Cardiac ventricle fibroblast (primary cell): ENCODE results near the genes CRYGD and MAP2.

- RAMPAGE, long total RNA: no peak
Measured at GRCh38 chr2:207131581-207132091, 34.1 kb downstream of the KLF7 start.

GRCh38 chr2:207135052-207135813 lies 30.5 kb downstream of the KLF7 start:
- RAMPAGE, long total RNA: no peak

DNA sequence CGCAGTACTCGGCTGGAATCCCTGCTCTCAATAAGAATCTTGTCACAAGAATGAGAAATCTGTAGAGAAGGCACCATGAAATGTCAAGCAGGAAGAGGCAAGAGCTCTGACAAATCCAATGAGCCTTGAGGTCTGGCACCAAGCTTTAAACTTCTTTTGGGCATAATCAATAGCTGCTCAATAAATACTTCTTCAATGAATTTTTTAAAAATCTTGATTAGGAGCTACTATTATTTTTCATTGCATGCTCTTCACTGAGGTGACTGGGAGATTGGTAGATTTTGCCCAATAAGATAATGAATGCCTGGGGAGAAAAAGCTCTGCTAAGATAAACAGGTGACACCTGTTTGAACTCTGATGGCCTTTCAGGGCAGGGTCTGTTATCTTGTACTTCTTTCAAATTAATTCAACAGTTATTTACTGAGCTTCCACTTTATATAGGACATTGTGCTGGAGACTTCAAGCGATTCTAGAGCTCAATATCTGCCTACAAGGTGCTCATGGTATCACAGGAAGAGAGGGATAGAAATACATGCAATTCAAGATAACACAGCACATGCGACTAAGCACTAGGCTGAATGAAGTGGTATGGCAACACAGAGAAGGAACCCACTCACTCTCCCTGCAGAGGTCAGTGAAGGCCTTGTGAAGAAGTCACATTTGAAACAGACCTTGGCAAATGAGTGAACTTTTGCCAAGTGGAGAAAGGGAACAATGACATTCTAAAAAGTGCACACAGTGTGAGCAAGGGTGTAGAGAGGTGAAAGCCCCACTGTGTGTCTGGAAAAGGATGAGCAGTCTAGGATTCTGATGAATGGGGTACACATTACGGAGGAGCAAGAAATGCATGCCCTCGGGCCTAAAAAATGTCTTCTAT lies 23.5 kb downstream of the KLF7 start:
- RAMPAGE, long total RNA: no peak

GRCh38 chr2:207163861-207164498 lies 1.8 kb downstream of the KLF7 start:
- RAMPAGE, long total RNA: no peak

DNA sequence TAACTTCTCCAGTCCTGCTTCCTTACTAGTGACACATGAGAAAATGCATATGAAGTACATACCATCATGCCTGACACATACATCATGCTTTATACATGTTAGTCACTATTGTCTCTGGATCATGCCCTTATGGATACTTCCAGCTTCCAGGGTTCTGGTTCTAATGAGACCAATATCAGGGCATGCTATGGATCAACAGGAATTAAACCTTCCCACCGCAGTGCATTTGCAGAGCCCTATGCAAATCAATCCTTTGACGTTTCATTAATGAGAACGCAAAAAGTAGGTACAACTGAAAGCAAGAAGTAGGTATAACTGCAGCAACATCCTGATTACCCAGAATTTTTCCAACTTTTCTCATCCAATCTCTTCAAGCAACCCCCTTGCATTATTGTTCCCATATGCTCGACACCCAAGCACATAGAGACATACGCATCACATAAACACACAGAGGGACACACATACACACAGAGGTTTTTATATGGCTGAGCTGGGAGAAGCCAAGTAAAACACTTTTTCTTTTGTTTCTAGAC lies 168.2 kb upstream of the KLF7 start:
- RAMPAGE, long total RNA: no peak

DNA sequence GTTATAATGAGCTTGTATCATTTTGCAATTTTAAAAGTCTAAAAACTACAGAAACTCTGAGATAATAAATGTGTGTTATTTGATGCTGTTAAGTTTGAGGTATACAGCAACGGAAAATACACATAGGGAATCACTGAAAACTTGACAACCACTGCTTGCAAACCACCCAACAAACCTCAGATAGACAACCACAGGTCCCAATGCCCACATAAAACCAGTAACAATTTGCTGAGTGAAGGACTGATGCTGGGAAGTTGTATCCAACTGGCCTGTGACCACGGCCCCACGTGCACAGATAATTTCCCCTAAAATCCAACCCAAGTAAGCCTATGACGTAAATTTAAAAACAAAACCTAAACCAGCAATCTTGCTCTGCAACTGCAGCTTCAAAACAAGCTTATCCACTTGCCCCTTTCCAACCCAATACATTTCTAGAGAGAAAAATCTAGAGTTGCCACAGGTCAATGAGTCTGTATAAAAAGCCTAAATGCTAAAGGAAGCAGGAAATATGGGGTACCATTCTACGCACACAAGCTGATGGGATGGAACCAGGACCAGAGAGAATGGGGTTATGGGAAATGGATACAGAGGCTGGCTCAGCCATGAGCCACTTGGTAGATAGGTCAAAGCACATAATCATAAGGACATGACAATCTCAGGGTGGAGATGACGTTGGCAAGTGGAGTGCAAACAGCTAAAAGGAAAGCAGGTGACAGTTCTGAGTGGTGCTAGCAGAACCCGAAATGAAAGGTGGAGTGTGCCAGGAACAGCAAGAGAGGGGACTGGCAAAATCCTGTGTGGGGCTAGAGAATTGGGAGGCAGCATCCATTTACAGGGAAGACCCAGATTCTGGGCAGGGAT lies 27.8 kb upstream of the CREB1 start:
- RAMPAGE, long total RNA: no peak

- RAMPAGE, long total RNA: no peak
Measured at GRCh38 chr2:207528272-207528765, 1.4 kb upstream of the CREB1 start.

DNA sequence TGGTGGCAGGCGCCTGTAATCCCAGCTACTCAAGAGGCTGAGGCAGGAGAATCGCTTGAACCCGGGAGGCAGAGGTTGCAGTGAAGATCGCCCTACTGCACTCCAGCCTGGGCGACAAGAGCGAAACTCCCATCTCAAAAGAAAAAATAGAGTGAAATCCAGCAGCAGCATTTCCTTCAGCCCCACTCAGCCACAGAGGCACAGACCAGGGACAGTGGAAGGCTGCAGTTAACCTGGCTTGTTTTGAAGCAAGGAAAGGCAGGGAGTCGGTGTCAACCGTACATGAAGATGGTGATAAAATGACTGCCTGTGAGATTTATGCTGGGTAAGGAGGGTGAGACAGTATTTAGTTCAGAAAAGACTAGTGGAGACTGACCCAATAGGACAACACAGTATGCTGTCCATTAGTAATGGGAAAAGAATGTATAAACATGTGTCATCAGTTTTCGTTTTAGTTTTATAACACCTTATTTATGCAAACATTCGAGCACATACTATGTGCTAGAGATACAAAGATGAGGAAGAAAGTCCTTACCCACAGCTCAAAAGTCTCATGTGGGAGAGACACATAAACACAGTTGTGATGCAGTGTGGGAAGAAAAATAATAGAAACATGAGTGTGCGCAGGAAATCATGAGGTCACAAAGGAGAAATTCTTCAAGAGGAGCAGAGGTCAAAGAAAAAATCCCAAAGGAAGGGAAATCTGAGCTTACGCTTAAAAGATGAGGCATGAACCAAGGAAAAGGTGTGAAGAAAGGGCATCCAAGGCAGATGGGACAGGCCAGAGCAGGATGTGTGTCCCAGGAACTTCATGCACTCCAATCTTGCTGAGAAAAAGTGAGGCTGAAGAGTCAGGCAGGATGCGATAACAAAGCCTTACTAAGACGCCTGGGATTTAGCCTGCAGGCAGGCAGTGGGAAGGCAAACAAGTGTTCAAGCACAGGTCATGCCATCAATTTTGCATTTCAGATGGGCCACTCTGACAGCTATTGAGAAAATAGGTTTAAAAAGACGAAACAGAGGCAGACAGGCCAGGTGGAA lies 8.2 kb downstream of the METTL21A start:
- RAMPAGE, long total RNA: no peak

DNA sequence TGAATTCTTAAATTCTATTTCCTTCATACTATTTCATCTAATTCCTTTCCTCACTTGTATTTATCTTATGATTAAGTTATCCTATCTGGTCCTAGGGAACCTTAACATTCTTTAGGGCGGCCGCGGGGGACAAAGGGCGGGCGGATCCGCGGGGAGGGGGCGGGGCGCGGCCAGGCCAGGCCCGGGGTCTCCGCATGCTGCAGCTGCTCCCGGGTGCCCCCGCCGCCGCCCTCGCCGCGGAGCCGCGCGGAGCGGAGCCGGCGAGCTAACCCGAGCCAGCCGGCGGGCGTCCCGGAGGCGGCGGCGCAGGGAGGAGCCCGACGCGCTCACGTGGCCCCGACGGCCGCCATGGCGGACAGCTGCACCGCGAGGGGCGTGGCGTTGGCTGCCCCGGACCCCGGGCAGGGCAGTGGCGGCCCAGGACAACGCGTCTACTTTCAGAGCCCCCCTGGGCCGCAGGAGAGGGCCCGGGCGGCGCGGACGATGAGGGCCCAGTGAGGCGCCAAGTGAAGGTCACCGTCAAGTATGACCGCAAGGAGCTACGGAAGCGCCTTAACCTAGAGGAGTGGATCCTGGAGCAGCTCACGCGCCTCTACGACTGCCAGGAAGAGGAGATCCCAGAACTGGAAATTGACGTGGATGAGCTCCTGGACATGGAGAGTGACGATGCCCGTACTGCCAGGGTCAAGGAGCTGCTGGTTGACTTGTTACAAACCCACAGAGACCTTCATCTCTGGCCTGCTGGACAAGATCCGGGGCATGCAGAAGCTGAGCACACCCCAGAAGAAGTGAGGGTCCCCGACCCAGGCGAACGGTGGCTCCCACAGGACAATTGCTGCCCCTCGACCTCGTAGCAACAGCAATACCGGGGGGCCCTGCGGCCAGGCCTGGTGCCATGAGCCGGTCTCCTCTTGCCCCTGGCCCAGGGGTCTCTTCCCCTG lies 29.9 kb upstream of the CCNYL1 start:
- RAMPAGE, long total RNA: no peak

DNA sequence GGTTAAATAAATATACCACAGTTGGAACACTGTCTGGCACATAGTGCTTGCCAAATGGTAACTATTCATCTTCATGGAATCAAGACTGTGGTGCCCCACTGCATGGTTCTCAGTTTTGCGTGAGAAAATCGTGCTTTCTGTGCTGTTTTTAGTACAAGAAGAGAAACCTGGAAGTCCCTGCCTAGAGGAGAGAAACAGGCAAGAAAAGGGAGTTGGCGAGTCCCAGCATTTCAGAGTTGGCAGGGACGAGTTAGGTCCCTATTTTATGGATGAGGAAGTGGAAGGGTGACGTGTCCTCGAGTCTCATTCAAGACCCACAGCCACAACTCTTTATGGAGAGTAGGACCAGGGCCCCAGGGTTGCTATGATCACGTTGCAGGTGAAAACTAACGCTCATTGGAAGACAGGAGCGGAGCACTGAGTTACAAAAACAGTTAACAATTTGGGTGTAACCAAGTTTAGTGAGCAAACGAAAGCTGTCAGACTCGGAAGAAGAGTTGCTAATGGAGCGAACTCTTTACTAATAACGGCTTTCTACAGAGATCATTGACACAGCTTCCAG lies 654 bp upstream of the CCNYL1 start:
- RAMPAGE, long total RNA: no peak

DNA sequence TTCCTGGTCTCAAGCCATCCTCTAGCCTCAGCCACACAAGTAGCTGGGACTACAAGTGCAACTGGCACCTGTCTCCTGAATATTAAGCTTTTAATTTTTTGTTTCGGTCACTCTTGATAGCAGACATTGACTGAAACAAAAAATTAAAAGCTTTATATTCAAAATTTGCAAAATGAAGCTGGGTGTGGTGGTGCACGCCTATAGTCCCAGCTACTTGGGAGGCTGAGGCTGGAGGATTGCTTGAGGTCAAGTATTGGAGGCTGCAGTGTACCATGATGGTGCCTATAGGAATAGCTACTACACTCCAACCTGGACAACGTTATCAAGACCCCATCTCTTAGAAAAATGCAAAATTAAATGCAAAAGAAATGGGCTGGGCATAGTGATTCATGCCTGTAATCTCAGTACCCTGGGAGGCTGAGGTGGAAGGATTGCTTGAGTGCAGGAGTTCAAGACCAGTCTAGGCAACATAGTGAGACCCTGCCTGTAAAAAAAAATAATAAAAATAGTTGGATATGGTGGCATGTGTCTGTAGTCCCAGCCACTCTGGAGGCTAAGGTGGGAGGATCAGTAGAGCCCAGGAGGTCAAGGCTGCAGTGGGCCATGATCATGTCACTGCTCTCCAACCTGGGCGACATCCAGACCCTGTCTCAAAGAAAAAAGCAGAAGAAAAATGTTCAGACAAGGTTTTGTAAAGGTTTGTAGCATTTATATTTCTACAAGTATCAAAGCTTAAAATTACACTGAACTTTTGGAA lies 14.8 kb downstream of the FZD5 start:
- RAMPAGE, long total RNA: no peak

GRCh38 chr2:207792092-207792809 lies 22.5 kb upstream of the FZD5 start:
- RAMPAGE, long total RNA: no peak

GRCh38 chr2:207870329-207870796 lies 100.7 kb upstream of the FZD5 start:
- RAMPAGE, long total RNA: no peak

GRCh38 chr2:207885034-207885489 lies 115.4 kb upstream of the FZD5 start:
- RAMPAGE, long total RNA: no peak

- RAMPAGE, long total RNA: no peak
Measured at GRCh38 chr2:208124315-208124883, at the start of gene CRYGD. CRYGD (minus strand) TSS chr2:208124524.

DNA sequence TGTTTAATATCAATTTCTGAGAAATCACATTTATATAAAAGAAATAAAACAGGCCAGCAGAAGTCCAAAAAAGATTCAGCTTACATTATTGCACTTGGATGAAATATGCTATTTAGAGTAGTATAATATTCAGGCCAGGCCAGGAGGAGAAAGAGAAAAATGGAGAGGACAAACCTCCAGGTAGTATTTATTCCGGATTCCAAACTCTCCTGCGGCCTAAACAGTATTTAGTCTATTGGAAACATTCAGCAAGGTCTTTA lies 18.7 kb downstream of the IDH1 start:
- RAMPAGE, long total RNA: no peak

DNA sequence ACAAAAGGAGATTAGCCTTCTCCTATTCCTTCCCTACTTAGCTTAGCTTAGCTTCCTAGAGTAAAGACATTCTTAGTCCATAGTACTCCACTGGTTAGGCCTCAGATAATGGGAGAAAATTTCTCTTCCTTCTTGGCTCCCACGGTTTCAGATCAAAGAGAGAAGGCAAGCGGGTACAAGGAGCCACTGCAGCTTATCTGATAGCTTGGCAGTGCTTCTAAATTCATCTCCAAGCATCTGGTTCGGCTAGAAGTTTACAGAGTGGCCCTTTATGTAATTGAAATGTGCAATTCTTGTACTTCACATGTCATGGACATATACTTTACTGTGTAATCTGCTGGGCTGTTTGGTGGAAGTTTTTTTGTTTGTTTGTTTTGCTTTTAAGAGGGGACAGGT lies 46.7 kb downstream of the PIKFYVE start:
- RAMPAGE, long total RNA: no peak

DNA sequence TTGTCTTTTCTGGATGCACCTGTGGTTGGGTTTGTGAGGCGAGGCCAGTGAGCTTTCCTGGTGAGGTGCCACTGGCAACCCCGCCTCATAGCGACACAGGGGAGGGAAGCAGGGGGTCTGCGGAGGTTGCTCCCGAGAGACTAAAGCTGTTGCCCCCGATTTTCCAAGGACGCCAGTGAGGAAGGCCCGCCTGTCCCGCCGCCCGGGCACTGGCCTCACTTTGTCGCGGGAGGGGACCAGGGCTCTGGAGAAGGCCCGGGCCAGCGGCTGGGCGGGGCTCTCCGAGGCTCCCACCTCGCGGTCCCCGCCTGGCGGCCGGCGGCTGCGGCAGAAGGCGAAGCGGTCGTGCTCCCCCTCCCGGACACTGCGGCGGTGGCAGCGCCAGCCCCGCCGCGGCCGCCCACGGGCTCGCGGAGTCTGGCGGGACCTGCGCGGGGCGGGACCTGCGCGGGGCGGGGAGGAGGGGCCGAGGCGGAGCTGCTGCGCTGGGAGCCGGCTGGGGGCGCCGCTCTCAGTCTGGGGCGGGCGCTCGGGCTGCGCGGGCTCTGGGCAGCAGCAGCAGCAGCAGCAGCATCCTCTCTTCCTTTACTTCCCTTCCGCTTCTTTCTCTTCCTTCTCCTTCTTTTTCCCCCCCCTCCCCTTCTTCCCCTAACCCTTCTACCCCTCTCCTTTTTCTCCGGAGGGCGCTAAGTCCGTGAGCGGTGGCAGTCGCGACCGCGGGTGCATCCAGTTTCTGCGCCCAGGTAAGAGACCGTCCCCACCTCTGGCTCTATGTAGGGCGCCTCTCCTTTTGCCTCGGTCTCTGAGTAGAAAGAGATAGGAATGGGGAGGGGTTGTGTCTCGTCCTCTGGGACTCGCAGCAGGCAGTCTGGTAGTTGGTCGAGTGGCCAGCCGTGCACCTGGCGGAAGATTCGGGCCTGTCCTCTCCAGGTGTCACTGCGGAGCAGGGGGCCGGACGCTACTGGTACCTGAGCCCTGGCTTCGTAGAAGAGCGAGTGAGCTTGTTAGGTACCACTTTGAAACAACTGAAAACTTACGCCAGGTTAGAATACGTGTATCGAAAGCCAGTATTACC lies at the start of gene MAP2:
MAP2 (plus strand) TSS at position 514 of the 1,075 bp plus-strand sequence.
- RAMPAGE, long total RNA: no peak

GRCh38 chr2:209579137-209579925 lies 155.5 kb downstream of the MAP2 start:
- RAMPAGE, long total RNA: no peak

GRCh38 chr2:209896213-209896445 lies 106.3 kb upstream of the RPE start:
- RAMPAGE, long total RNA: no peak